CMK (cell line): ENCODE measurements around the genes GRPEL1 and SORCS2.

- RRBS = 20% methylated on average over 6 of the region's 24 CpGs
Observed at GRCh38 chr4:6910484-6910943, 888 bp downstream of the TBC1D14 start.

- RRBS = 97% methylated on average over 11 of the region's 36 CpGs
Observed at GRCh38 chr4:6953716-6954394, 44.2 kb downstream of the TBC1D14 start.

GRCh38 chr4:6969978-6970709, 60.5 kb downstream of the TBC1D14 start:
- RRBS = no CpG with 5 or more reads among the region's 10 CpGs

DNA sequence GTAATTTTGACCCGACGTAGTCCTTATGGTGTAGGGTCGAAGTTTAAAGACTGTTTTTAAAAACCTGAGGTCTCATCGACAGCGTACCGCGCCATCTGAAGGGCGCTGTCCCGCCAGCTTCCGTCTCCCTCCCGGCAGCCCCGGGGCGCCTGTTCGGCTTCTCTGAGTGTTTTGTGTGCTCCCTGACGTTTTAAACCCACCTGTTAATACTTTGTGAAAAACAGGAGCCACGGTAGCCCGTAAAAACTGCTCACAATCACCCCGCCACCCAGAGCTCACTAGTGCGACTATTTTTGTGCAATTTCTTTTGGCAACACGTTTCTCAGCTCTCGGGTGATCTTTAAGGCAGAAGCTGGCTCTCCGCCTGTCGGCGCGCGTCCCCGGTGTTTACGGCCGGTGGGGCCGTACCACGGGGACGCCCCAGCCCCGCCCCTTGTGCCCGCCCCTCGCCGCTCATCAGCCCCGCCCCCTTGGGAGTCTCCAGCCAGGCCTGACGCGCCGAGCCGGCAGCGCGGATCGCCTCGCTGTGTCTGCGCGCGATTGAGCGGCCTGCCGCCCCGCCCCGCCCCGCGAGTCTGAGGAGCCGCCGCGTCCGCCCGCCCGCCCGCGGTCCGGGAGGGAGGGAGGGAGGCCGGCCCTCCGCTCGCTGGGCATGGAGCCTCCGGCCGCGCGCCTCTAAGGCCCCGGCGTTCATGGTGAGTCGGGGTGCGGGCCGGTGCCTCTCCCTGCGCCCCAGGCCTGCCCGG, 56.0 kb downstream of the CCDC96 start:
- RRBS = 2% methylated on average over 22 of the region's 77 CpGs

GRCh38 chr4:7003652-7004147, 39.1 kb downstream of the CCDC96 start:
- RRBS = no CpG with 5 or more reads among the region's 11 CpGs

DNA sequence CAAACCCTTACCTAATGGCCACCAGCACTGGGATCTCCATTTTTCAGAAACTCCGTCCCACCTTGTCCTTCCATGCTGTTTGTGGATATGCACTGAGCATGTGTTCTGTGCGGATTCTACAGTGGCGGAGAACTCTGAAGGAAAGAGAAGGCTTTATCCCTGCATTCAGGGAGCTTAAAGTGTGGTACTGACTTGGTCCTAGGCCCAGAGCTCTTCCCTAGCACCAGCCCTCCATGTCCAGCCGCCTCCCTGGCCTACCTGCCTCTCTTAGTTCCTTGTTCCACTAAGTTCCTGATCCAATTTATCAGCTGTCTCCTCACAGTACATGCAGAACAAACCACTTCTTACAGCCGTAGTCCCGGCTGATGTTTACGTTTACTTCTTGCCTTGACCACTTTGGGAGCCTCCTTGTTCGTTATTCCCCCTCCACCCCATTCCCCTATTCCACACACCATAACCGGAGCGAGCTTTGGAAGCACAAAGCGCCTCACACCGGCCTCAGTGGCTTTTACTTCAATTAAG, 1.9 kb downstream of the TADA2B start:
- RRBS = 98% methylated on average over 3 of the region's 12 CpGs

DNA sequence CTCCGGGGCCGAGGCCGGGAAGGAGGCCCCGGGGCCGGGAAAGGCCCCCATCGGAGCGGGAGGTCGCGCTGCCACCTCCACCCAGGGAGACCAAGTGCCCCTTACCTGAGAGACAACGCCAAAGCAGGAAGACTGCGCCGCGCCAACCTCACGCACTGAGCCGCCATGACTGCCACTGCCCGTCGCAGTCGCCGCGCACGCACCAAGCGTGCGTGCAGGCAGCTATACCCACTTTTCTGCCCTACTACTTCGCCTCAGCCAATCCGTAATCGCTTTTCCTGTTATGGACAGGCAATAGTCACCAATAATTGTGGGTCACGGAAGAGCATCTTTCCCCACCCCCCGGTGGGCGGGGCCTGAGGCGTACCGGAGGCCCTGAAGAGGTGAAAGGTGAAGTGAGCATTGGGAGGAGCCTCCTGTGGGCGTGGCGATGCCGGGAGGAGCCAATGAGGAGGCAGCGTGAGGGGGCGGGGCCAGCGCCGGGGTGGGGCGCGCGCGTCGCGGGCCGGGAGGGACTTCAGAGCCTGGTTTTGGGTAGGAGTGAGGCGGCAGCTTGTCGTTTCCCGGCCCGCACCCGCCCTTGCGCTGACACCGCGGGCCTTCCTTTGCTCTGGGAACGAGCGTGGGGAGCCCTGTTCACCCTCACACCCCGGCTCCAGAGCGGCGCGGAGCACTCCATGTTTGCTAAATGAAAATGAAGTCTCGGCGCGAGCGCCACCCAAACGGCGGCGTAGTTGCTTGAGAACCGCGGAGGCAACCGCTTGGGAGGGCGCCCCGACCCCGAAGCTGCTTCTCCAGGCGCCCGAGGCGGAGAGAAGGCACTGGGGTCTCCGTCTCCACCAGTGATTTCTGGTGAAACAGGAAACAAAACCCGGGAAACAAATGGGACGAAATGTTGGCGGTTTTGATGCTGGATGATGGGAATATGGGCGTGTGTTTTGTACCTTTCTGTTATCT, at the start of gene GRPEL1:
Gene GRPEL1, minus strand, starts transcription at position 199 of the 957 bp plus-strand sequence.
- RRBS = 1% methylated on average over 20 of the region's 80 CpGs

DNA sequence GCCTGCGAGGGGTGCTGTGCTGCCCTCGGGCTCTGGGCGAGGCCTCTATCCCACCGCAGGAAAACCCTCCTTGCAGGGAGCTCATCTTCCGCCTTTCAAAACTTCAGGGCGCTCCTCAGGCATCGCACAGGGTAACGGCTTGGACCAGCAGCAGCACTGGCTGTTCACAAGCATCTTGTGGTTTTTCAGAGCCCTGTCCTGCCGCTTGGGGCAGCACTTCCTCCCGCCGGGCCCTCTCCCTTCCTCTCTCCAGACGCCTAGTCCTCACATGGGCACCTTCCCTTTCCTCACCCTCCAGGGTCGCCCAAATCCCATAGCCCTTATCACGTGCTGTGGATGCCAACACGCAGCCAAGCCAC, 34.1 kb upstream of the GRPEL1 start:
- RRBS = no CpG with 5 or more reads among the region's 15 CpGs

- RRBS = 15% methylated on average over 52 of the region's 76 CpGs
Observed at GRCh38 chr4:7192234-7192787, at the start of gene SORCS2. TSS of gene SORCS2 (plus strand) at chr4:7192538.

DNA sequence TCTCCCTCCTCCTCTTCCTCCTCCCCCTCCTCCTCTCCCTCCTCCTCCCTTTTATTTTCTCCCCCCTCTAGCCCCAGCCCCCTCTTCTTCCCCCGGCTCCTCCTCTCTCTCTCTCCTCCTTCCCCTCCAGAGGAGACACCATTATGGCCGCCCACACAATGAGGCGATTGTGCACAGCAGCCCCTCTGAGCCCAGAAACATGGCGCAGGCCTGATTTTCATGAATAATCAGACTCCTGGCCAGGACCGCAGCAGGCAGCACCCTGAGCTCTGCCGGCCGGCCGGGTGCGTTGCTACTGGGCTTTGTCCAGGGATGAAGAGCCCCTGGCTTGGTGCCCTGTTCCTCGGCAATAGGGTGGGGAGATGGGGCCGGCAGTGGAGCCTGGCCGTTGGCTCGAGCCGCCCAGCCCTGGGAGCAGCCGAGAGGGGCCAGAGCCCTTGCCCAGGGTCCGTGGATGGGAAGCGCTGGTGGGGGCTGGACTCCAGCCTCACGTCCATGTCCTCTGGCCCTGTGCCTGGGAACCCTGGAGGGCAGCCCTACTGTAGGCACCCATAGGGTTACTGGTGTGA, 102.9 kb downstream of the SORCS2 start:
- RRBS = 69% methylated on average over 2 of the region's 18 CpGs

DNA sequence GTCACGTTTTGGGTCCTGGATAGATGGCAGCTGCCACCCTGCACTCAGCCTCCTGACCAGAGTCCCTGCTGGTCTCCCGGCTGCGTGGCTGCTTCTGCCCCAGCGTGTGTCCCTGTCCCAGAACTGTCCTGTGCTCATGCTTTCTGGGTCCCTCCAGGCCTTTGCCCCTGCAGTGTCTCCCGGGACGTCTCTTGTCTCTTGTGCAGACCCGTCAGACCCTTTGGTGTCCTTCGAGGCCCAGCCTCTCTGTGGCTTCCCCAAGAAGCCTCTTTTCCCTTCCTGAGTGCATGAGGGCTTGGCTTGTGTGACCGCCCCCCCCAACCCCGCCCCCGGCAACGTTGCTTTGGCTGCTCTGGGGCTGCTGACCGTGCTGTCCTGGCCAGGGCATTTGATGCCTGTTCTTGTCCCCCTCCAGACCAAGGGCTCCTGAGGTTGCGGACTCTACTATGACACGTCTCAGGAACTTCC, 107.2 kb downstream of the PSAPL1 start:
- RRBS = 16% methylated on average over 4 of the region's 15 CpGs

- RRBS = 78% methylated on average over 1 of the region's 30 CpGs
Observed at GRCh38 chr4:7531044-7532192, 96.7 kb upstream of the PSAPL1 start.

DNA sequence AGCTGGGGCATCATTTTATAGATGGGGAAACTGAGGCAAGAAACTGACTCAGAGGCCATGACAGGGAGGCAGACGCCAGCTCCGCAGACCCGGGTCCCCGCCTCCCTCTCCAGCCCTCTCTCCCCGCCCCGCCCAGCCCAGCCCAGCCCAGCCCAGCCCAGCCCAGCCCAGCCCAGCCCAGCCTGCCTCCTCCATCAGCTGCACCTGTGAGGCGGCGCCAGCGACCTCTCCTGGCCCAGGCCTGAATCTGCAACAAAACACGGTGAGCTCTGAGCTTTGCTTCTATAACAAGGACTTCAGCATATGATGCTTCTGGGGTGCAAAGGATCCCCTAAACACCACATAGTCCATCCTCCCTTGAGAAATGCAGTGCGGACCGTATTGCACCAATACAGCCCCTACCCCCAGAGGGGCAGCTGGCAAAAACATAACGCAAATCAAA, 215.9 kb upstream of the PSAPL1 start:
- RRBS = no CpG with 5 or more reads among the region's 13 CpGs

DNA sequence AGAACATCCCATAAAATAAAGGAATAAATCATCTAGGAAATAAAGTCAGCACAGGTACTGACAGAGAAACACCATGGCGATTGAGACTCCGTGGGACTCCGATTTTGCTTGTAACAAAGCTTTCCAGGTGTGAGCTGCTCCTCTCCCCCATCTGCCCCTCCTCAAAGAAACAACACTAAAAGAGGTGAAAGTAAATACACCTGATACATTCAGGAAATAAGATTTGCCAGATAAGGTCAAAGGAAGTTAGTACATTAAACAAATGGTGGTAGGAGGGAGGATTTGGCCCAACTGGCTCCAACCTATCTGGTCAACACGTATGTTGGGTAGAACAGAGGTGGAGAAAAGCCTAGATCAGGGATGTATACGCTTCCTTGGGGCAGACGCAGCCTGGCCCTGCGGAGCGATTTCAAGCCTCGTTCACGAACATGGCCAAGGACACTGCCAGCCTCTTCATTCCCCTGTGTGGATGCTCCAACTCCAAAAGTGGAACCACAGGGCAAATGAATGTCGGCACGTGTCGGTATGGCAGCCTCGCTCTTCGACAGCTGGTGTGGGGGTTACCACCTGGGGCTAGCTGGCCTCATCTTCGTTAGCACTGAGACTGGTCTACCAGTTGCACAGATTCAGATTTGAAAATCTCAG, 162.5 kb downstream of the AFAP1 start:
- RRBS = no CpG with 5 or more reads among the region's 16 CpGs

DNA sequence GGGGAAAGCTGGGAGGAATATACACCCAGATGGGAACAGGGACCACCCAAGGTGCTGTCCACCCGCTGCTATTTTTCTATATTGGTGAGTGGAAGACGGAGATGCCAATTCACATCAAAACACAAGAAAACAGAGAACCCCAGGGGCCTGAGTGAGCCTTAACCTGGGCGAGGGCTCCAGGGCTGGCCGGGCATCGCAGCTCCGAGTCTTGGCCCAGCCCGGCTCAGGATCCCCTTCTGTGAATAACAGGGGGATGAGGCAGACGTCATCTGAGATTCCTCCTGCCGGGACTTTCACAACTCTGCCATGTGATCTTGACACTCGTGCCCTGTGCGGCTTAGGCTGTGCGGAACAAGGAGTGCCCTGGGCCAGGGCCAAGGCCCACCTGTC, 57.6 kb downstream of the ABLIM2 start:
- RRBS = 87% methylated on average over 3 of the region's 12 CpGs

- RRBS = no CpG with 5 or more reads among the region's 20 CpGs
Observed at GRCh38 chr4:8219298-8219684, 20.2 kb downstream of the SH3TC1 start.

DNA sequence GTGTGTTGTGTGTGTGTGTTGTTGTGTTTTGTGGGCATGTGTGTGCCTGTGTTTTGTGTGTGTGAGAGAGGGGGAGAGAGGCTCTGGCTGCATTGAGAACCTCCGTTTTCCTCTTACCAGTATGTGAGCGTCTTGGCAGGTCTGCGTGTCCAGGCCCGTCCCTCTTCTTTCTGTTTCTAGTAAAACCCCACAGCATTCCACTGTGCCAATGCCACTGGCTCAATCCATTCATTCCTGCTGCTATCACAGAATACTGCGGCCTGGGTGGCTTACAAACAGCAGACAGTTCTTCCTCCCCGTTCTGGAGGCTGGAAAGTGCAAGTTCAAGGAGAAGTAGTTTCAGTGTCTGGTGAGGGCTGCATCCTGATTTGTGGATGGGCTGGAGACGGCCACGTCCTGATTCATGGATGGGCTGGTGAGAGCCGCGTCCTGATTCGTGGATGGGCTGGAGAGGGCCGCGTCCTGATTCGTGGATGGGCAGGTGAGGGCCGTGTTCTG, 15.4 kb upstream of the HTRA3 start:
- RRBS = no CpG with 5 or more reads among the region's 15 CpGs

- RRBS = no CpG with 5 or more reads among the region's 9 CpGs
Observed at GRCh38 chr4:8271223-8271552, 1.6 kb downstream of the HTRA3 start.

- RRBS = no CpG with 5 or more reads among the region's 10 CpGs
Observed at GRCh38 chr4:8276441-8276931, 6.9 kb downstream of the HTRA3 start.

DNA sequence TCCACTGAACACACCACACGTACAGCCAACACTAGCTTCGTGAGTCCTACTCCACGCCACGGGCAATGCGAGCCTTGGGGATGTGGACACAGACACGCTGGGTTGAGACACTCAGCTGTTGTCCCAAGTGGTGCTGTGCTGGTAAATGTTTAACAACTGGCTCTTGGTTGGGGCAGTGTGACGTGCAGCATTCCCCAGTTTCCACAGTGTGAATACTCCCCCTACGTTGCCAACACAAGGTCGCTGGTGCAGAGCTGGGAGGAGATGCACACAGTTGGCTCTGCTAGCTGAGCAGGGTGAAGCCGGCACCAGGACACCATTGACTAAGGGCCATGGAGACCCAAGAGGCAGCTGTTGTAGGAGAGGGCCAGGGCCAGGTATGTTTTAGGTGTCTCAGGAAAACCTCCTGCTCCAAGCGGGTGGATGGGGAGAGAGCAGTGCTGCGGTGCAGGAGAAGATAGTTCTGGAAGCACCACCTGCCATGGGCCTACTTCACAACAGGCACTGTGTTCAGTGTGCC, 65.6 kb downstream of the HTRA3 start:
- RRBS = no CpG with 5 or more reads among the region's 12 CpGs